Right cardiac atrium (tissue), 1 donor: ENCODE measurements around a stretch of chr11.

- PRO-cap: no peak
These were observed 11.7 kb downstream of the GATD1 start for GRCh38 chr11:765337-766315.

GRCh38 chr11:796774-797034 lies 1.4 kb downstream of the SLC25A22 start:
- PRO-cap: no peak

DNA sequence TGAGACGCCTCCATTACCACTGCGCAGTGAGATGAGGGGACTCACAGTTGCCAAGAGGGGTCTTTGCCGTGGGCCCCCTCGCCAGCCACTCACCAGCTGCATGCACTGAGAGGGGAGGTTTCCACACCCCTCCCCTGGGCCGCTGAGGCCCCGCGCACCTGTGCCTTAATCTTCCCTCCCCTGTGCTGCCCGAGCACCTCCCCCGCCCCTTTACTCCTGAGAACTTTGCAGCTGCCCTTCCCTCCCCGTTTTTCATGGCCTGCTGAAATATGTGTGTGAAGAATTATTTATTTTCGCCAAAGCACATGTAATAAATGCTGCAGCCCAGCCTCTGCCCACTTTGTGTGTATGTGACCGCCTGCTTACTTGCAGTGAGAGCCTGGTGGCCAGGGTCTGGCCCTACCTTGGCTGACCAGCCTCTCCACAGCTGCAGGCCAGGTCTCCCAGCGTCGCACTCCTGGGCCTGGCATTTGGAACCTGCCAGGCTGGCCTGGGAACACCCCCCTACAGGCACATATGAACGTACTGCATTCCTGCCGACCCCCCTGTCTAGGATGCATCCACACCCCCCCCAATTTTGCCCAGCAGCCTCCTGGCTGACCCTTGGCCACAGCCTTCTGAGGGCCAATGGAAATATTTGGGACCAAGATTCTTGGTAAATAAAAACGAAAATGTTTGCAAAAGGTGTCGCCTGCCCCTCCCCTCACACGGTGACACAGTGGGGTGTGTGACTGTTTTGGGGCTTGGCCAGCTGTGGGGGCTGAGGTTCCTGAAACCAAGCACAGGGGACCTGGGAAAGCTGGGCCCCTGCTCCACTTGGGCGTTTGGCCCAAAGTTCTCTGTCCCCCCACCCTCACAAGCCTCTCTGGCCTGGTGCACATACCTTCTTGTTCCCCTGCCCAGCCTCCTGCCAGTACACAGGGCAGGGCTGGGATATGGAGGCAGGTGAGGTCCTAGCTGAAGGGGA lies 2.5 kb upstream of the CRACR2B start:
- PRO-cap: no peak

GRCh38 chr11:833308-833876 lies 640 bp downstream of the CD151 start:
- PRO-cap: bidirectional peak, plus-strand start at chr11:833543, minus-strand start at chr11:833390

DNA sequence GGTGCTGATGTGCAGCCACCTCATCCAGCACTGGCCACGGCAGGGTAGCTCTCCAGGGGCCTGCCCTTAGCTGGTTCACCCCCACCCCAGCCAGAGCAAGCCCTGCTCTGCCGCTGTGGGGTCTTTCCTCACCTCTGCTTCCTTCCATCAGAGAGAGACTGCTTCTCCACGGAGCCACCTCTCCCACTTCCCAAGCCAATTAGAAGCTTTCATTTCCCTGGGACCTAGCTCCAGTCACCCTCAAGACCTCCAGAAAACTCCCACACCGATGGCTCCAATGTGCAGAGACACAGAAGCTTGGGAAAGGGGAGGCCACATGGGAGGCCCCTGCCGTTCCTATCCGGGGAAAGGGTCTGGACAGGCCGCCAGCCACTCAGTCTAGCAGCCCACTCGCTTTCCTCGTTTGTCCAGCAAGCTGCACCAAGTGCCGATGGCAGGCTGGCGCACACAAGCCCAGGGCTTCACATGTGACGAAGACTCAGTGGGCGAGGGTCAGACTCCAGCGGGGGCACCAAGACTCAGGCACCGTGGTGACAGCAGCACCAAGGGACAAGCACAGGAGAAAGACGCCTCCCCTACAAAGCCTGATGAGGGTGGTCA lies 1.4 kb downstream of the POLR2L start:
- PRO-cap: no peak

- PRO-cap: no peak
These were observed 393 bp downstream of the CHID1 start for GRCh38 chr11:910309-910525.

DNA sequence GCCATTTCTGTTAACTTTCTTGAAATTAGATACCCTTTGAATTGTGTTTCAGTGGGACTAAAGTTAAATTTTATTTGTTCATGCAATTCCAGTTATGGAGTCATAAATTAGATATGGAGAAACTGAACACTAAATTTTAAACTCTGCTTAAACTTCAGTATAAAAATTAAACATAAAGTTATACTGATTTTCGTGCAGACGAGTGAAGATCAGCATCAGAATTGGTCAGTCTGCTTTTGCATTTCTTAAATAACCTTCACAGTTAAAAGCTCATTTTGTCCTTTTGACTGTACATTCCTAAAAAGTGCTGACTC lies 6.5 kb downstream of the AP2A2 start:
- PRO-cap: no peak

DNA sequence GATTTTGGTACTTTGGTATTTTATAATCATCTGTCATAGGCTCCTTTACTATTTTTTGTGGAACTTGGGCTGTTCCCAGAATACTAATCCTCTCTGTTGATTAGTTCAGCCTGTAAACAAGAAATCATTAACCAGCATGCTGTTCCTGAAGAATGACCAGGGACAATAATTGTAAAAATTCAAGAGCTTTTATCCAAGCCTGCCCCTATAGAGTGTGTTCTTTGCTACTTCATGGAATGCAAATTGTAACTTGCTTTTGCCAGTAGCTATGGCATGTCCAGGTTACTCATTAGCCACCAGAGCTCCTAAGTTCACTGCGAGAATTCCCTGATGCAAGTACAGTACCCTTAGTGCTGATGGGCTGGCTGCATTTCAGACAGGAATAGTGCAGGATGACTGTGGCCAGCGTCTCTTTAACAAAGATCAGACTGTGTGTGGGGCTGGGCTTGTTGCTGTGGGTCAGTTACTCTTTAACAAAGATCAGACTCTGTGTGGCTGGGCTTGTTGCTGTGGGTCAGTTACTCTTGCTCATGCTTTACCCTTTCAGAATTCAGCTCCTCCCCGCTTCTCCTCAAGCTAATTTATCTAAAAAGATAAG lies 26.7 kb downstream of the AP2A2 start:
- PRO-cap: no peak

- PRO-cap: no peak
These were observed 27.8 kb downstream of the AP2A2 start for GRCh38 chr11:953318-953936.

DNA sequence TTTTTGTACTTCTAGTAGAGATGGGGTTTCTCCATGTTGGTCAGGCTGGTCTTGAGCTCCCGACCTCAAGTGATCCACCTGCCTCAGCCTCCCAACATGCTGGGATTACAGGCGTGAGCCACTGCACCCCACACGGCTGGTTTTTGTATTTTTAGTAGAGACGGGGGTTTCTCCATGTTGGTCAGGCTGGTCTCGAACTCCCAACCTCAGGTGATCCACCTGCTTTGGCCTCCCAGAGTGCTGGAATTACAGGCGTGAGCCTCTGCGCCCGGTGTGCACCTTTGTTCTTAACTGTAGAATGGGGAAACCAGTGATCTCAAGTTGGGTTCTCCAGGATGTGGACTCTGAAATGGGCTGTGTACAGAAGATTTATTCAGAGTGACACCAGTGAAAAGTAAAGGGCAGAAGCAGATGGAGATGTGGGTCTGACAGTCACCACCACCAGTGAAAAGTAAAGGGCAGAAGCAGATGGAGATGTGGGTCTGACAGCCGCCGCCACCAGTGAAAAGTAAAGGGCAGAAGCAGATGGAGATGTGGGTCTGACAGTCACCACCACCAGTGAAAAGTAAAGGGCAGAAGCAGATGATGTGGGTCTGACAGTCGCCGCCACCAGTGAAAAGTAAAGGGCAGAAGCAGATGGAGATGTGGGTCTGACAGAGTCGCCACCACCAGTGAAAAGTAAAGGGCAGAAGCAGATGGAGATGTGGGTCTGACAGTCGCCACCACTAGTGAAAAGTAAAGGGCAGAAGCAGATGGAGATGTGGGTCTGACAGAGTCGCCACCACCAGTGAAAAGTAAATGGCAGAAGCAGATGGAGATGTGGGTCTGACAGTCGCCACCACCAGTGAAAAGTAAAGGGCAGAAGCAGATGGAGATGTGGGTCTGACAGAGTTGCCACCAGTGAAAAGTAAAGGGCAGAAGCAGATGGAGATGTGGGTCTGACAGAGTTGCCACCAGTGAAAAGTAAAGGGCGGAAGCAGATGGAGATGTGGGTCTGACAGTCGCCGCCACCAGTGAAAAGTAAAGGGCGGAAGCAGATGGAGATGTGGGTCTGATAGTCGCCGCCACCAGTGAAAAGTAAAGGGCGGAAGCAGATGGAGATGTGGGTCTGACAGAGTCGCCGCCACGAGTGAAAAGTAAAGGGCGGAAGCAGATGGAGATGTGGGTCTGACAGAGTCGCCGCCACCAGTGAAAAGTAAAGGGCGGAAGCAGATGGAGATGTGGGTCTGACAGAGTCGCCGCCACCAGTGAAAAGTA lies 35.4 kb downstream of the AP2A2 start:
- PRO-cap: no peak

- PRO-cap: no peak
These were observed 50.1 kb downstream of the MUC6 start for GRCh38 chr11:986186-987079.

DNA sequence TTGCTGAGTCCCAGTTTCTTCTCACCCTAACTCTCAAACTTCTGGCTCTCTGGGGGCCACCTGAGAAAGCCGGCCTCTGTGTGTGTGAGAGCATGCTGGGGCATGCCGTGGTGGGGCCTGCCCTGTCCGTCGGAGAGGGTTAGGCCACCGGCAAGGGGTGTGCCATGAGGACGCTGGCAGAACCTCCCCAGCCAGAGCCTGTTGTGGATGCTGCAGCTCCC lies 43.8 kb downstream of the MUC6 start:
- PRO-cap: no peak

DNA sequence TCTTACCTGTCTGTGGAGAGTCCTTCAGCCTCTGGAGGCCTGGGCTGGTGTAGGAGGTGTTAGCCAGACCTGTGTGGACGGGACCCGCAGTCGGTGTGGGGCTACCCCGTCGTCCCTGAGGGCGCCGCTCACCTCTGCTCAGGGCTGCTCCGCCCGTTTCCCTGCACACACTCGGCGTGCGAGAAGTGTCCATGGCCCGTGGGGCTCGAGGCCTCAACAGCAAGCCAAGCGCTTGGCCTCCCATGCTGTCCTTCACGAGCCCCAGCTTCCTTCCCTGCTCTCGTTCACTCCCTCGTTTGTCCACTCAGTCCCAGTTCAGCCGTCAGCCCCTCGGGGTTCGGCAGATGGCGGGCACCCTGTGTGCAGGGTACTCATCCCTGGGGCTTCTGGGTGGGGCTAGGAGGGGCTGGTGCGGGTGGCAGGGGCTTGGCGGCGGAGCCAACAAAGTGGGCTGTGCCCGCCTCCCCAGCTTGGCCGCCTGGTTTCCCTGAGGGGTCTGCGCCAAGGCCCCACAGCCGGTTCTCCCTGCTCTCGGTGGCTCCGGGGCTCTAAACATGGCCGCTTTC lies 3.4 kb downstream of the MUC6 start:
- PRO-cap: no peak

DNA sequence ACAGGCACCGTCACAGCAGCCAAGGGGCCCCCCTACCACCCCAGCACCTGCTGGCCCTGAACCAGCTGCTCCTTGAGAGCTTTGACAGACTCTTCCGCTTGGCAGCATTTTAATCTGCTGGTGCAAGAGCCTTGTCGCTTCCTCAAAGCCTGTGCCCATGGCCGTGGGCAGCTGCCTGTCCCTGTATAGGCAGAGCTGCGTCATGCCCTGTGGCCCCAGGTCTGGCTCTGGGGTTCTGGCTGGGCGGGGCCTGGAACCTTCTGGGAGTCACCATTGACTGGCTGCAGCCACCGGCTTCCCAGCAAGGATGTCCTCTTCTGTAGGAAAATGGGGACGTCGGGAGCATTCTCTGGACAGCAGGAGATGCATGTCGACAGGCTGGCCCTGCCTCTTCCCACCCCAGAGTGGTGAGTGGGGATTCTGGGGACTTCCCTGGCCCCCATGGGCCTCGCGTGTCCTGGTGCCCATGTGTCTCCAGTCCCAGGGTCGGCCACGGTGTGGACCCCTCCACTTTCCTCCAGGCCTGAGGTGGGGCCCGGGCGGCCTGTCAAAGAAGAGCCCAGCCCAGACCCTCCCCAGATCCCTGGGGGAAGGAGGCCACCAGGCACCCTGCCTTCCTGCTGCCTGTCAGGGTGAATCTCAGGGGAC lies 13.2 kb upstream of the MUC6 start:
- PRO-cap: no peak

DNA sequence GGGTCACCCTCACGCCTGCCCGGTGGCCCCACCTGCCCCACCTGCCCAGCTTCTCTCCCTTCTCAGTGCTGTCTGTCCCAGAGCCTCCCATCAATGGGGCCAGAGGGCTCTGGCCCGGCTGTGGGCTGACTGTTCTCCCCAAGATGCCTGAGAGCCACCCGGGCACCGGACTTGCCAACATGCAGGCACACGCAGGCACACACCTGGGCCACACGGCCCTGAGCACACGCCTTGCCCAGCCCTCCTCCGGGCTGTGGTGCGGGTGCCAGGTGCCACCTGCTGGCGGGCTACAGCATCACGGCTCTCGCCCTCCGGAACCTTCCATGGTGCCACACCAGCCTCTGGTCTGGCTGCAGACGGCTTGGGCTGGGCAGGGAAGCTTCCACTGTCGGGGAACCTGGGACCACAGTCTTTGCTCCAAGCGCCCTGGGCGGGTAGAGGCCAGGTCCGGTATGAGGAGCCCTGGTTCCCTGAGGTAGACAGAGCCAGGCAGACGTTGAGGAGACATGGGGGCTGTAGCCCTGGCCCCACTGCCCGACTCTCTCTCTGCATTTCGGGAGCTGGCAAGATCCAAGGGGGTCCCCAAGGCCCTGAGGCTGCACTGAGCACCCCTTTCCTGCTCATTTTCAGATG lies 14.6 kb upstream of the MUC6 start:
- PRO-cap: no peak

DNA sequence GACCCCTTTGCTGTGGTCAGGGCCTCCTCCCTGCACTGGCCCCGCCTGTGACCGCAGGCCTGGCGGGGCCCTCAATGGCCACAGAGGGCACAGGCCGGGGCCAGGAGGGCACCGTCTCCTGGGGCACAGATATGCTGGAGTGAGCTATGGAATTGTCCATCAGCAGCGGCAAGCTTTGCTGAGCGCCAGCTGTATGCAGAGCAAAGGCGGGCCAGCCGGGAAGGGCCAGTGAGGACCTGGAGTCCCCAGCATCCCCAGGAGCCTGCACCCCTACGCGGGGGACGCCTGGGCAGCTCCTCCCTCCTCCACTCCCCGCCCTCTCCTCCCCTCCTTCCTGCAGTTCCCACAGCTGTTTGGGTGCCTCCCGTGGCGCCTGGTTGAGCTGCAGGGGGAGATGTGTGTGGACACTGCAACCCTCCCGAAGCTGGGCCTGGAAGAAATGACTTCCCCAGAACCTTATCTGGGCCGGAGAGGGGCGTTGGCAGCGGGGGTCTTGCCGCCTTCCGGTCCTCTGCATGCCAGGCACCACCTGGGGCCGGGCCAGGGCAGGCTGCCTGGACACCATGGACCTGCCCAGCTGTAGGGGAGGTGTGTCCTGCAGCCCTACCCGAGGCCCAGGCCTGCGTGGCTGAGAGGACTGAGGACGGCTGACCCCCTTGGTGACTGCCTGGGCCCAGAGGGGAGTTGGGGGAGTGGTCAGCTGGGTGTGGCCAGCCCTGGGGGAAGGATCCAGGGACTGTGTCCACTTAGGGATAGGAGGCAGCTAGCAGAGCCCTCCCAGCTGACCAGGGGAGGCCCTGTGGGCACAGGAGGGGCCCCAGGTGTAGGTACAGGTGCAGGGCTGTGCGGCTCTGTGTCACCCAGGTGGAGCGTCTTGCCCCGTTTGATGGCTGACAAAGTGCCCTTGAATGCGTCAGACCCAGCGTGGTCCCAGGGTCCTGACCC lies 16.7 kb upstream of the MUC6 start:
- PRO-cap: no peak

- PRO-cap: no peak
These were observed 41.7 kb upstream of the MUC6 start for GRCh38 chr11:1078118-1078659.

DNA sequence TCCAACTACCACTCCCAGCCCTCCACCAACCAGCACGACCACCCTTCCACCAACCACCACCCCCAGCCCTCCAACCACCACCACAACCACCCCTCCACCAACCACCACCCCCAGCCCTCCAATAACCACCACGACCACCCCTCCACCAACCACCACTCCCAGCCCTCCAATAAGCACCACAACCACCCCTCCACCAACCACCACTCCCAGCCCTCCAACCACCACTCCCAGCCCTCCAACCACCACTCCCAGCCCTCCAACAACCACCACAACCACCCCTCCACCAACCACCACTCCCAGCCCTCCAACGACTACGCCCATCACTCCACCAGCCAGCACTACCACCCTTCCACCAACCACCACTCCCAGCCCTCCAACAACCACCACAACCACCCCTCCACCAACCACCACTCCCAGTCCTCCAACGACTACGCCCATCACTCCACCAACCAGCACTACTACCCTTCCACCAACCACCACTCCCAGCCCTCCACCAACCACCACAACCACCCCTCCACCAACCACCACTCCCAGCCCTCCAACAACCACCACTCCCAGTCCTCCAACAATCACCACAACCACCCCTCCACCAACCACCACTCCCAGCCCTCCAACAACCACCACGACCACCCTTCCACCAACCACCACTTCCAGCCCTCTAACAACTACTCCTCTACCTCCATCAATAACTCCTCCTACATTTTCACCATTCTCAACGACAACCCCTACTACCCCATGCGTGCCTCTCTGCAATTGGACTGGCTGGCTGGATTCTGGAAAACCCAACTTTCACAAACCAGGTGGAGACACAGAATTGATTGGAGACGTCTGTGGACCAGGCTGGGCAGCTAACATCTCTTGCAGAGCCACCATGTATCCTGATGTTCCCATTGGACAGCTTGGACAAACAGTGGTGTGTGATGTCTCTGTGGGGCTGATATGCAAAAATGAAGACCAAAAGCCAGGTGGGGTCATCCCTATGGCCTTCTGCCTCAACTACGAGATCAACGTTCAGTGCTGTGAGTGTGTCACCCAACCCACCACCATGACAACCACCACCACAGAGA lies 58.3 kb upstream of the MUC6 start:
- PRO-cap: no peak

GRCh38 chr11:1241355-1242666 lies 18.9 kb downstream of the MUC5B start:
- PRO-cap: no peak

- PRO-cap: no peak
These were observed 31.7 kb downstream of the MUC5B start for GRCh38 chr11:1254539-1254971.